GM23248 (cell line): ENCODE measurements around the gene UTS2.

GRCh38 chr1:6392869-6393639 is 513 bp downstream of the ACOT7 start:
- RAMPAGE, long total RNA, result no peak

GRCh38 chr1:6420592-6421051 is 903 bp upstream of the HES2 start:
- RAMPAGE, long total RNA, result no peak

- RAMPAGE, long total RNA, result no peak
Measured at GRCh38 chr1:6440227-6441233, 16.0 kb downstream of the ESPN start.

- RAMPAGE, long total RNA, result no peak
Measured at GRCh38 chr1:6485212-6485323, 6.4 kb downstream of the PLEKHG5 start.

GRCh38 chr1:6485324-6486453 is 5.8 kb downstream of the PLEKHG5 start:
- RAMPAGE, long total RNA, result no peak

DNA sequence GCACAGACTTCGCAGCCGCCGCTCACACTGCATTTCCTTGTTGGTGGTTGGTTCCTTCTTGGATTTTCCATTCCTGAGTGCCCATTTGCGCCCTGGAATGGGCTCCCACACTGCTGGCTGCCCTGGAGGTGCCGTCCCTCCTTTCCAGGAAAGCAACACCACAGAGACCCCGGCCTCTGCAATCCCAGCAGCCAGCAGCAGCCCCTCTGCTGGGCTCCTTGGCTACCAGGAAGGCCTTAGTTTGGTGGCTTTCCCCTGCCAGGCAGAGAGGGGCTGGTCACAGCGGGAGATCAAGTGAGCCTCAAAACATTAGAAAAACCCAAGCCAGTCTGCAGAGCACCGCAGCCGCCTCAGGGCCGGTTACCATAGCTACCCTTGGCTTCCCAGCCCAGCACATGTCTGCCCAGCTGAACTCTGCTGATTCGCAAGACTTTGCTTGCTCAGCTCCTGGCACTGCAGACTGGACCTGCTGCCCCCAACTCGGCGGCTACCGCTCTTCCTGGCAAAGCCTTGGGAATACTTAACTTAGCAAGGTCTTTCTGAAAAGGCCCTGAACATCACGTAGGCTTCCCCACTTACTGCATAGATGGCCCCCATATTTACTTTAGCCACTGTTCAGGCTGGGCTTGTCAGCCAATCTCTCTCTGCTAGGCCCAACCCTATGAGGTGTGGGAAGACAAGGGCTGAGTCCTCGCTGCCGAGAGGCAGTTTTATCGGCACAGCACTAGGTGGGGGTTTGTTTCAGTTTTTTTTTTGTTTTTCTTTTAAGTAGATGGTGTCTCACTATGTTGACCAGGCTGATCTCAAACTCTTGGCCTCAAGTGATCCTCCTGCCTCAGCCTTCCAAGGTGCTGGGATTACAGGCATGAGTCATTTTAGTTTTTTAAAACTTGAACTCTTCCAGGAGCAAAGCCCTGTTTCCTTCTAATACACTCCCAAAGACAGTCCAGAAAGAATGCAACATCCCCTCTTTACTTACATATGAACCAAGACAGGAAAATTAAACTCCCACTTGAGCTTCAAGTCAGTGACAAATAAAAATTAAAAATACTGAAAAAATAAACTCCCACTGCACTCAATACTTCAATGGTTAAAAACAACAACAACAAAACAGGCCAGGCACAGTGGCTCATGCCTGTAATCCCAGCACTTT is 28.7 kb upstream of the PLEKHG5 start:
- RAMPAGE, long total RNA, result no peak

DNA sequence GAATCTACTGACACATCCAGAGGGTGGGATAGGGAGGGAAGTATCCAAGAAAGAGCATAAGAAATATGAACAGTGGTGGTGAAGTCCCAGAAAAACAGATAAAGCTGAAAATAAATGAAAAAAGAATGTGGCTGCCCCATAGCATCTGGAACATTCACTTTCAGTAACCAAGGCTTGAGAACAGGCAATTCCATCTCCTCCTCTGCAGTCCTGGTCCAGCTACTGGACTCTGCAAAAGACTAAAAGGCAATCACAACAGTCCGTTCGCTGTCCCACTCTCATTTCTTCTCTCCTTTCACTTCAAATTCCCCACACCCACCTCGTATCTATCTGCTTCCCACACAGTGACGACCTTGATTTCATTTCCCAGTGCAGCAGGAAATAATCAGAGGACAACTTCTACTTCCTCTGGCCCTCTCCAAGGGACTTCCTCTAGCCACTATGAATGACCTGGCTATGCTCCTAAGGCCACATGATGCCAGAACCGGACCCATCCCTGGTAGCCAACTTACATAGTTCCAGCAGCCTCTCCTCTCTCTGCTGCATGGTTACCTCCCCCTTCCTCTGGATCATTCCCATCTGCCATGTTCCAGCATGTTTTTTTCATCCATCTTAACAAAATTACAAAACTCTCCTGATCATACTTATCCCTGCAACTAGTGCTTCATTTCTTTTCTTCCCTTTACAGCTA is 8.0 kb downstream of the NOL9 start:
- RAMPAGE, long total RNA, result no peak

GRCh38 chr1:6600309-6601603 is 1.9 kb downstream of the KLHL21 start:
- RAMPAGE, long total RNA, result no peak

- RAMPAGE, long total RNA, result no peak
Measured at GRCh38 chr1:6603176-6603927, 683 bp upstream of the KLHL21 start.

- RAMPAGE, long total RNA, result no peak
Measured at GRCh38 chr1:6866779-6867139, 81.5 kb downstream of the CAMTA1 start.

GRCh38 chr1:7389234-7389696 is 381.8 kb upstream of the VAMP3 start:
- RAMPAGE, long total RNA, result no peak

- RAMPAGE, long total RNA, result no peak
Measured at GRCh38 chr1:7703494-7704310, 67.4 kb upstream of the VAMP3 start.

DNA sequence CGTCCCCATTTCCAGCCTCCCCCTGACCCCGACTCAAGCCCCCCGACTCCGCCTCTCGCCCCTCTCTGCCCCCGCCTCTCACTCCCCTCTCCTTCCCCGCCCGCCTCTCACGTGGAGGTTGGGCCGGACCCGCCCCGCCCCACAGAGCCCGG is 456 bp upstream of the PER3 start:
- RAMPAGE, long total RNA, result no peak

GRCh38 chr1:7852753-7853258 is at the start of gene UTS2:
Gene UTS2, minus strand, starts transcription at chr1:7853065.
- RAMPAGE, long total RNA, result no peak

DNA sequence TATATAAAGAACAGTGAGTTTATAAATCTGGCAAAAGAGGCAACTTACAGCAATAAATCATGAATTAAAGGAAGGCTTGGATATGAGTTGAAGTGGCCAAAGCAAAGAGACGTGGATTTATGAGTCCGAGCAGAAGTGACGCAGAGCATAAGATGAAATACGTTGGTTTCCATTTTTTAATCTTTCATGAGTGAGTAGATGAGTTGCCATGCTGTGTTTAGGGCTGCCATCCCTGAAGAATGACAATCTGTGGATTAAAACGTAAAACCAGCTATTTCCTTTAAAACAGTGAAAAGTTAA is 344 bp upstream of the UTS2 start:
- RAMPAGE, long total RNA, result no peak

- RAMPAGE, long total RNA, result no peak
Measured at GRCh38 chr1:7962624-7963110, 1.2 kb downstream of the PARK7 start.

GRCh38 chr1:7975386-7975641 is 13.8 kb downstream of the PARK7 start:
- RAMPAGE, long total RNA, result no peak

DNA sequence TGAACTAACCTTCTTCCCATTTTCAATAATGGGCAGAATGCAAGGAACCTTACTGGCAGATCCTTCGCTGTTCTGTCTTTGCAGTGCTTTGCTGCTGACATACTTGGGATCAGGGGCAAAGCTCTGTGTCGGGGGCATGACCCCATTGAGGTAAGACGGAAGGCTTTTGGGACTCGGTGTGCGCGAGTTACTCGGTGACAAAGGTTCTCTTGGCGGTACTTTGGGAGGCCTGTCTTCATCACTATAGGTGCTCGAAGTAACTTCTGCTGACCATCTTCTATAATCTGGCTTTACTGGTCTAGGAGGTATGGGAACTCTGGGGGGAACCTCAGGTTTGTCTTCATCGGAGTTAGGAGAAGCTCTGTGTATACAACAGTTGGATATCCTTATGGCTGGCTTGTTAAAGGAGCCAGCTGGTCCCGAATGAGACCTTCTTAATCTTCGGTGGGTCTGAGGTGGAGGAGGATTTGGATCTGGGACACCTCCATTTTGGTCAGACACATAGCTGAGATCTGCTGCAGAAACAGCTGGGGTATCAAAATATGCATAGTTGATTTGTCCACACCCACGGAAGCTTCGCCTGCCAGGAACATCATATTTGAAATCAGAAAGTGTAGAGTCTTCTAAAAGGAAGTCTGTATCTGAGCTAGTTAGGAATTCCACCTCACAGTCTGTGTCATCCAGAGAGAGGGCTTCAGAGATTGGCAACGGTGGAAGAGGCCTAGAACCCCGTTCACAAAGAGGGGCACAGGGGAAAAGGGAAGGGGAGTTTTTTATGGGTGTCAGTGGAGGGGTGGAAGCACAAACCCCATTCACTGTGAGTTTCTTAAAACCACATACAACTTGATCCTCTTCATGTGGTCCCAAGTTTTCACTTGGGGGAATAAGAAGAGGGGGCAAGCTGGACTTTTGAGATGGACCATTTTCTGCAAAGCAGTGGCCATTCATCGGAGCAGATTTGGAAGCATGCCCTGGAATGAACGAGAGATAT is 12.4 kb downstream of the ERRFI1 start:
- RAMPAGE, long total RNA, result no peak

GRCh38 chr1:8018763-8019932 is 7.0 kb downstream of the ERRFI1 start:
- RAMPAGE, long total RNA, result no peak

DNA sequence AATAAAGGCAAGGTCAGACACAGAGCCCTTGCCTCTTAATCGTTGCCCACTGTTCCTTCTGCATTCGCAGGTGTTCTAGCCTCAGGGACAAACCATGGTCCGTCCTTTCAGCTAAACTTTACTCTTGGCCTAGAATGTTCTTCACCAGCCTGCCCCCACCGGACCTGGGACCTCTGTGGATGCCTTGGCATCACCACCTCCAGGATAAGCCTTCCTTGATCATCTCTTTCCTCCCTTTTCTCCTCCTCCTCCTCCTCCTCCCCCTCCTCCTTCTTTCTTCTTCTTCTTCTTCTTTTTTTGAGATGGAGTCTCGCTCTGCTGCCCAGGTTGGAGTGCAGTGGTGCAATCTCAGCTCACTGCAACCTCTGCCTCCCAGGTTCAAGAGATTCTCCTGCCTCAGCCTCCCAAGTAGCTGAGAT is 40.3 kb upstream of the ERRFI1 start:
- RAMPAGE, long total RNA, result no peak